ENCODE measurements around a stretch of chr9.

DNA sequence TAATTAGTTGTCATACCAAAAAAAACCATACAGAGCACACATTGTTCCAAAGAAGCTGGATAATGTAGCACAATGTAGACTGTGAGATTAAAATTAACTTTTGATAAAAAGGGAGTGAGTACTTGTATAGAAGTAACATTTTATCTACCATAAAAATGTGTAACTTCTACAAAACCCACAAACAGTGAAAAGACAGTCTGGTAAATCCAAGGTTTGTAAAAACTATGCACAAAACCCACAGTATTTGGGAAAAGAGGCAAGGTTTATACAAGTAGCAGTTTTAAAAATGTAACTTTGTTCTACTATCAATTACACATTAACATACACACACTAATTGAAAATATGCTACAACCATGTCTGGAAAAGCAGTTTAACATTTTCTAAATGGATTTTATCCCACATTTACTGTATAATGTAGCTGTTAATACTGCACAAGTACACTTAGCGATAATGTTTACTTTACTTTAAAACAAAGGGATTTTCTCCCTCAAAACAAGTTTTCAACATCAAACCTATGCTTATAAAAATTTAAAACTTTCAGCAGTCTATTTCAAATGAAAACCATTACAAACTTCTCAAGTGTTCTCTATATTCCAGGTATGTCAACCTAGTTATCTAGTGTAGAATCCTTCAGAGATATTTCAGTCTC lies 42.4 kb downstream of the SNAPC3 start:
- PRO-cap, result no peak

DNA sequence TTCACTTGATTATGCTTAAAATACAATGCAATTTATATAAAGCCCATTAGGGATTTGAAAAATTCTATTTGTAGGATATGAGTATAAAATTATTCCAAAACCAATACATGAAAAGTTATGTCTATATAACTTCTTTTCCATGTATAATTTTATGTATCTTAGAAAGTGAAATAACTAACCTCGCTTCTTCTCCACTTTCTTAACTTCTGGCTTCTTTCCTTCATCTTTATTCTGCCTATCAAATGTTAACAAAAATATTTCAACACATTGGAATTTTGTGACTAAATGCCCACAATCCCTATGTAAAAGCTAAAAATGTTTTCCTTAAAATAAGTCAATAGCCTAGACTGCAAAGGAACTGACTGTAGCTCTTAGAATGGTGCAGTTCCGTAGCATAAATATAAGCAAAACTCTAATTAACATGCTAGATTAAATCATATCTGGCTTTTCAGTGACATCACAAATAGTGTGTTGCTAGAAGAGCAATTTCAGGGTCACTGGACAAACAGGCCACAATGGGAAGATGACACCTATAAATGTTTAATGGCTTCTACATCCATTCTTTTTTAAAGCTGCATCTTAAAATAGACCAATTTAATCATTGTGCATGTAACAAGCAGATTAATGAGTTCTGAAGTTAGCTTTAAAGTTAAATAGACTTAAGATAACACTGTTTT lies 40.9 kb downstream of the PSIP1 start:
- PRO-cap, result no peak

GRCh38 chr9:15478071-15478923 lies 32.5 kb downstream of the PSIP1 start:
- PRO-cap, result no peak

GRCh38 chr9:15591202-15591735 lies 38.4 kb downstream of the CCDC171 start:
- PRO-cap, result no peak

DNA sequence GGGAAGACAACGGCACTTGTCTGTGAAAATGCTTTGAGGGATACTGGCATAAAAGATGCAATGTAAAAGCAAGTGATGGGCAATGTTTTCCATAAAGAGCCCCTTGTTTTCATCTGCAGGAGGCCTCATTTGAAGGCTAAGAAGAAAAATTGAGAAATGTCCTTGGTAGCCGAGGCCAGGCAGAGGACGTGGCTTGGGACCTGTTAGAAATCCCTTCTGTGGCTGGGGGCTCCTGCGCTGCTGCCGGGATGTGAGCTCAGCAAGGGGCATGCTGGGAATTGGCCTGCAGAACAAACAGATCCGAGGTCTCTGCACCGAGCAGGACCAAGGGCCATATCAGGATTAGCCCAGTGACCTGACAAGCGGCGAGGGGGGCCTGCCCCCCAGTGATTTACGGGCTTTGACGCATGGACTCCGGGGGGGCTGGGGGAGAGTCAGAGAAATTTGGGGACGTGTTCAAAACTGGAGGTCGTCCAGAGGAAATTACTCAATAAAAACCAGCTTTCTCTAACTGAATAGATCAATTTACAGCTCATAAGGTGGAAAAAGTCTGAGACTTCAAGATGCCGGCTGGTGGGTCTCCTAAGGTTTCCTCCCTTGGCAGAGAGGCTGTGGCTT lies 550.7 kb downstream of the CCDC171 start:
- PRO-cap, result no peak

DNA sequence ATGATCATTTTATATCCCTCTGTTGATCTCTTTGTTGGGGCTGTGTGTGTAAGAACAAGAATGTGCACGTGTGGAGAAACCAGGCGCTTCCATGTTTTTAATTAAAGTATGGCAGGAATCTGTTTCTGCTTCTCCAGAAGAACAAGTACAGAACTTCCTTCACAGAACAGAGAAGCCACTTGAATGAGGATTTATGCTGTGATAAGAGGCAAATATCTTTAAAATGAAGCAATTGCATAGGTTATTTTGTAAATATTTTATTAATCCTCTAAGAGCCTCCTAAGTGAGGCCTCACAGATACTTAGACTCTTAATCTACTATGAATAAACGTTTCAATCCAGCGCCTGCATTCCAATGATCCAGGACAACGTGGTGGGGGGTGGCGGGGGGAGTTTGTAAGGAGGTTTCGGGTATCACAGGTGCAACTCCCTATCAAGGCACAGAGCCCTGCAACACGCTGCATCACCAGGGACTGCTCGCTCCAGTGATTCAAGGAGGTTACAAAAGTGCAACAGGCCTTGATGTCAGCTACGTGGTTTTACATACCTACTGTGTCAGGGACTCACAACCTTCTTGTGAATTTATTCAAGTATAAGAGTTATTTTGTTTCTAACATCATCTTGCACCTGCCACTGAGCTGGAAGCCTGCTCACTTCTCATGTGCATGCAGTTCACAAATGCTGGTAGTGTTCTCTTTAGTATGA lies 409.1 kb downstream of the BNC2 start:
- PRO-cap, result no peak

DNA sequence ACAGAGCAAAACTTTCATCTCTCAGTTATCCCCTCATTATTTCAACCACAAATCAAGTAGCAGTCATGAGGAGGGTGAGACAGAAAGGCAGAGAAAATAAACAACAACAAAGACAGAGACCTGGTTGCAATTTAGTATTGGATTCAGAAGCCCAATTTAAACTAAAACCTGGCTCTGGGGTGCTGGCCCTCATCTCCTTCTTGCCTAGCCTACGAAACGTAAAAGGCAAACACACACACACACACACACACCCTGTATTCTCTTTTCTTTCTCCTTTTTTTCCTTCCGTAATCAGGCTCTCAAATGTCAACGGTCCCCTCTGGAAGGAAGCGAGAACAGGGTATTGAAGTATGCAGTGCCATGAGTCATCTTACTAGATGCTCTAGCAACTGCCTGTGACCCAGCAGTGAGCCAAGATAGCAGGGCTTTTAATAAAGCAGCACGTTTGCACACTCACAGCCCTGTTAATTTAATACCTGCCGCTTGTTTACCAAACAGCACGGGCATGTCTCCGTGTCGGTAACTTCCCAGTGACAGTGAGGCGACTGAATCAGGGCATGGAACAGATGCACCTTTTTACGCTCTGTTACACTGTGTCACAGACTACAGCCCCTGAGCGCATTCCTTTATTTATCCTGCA lies 243.9 kb downstream of the BNC2 start:
- PRO-cap, result no peak

DNA sequence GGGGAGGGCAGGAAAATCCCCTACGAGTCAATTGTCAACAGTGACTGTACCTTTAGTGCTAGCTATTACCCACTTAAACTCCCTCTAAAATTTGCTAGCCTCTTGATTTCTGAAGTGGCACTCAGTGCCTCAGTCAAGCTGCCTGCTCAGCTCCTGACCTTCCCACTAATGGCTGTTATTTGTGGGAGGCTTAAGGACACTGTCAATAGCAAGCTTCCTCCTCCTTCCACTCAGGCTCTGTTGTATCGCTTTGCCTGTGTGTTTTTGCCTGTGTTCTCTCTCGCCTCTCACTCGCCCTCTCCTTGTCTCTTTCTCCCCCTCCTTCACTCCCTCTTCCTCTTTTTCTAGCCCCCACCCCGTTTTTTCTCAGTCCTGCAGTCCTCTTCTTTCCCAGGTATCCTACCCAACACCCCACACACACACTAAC lies 140.8 kb downstream of the BNC2 start:
- PRO-cap, result no peak

GRCh38 chr9:16986234-16986522 lies 115.7 kb upstream of the BNC2 start:
- PRO-cap, result unidirectional peak, plus-strand start at chr9:16986308

- PRO-cap, result no peak
Measured at GRCh38 chr9:17073647-17074047, 61.2 kb upstream of the CNTLN start.

DNA sequence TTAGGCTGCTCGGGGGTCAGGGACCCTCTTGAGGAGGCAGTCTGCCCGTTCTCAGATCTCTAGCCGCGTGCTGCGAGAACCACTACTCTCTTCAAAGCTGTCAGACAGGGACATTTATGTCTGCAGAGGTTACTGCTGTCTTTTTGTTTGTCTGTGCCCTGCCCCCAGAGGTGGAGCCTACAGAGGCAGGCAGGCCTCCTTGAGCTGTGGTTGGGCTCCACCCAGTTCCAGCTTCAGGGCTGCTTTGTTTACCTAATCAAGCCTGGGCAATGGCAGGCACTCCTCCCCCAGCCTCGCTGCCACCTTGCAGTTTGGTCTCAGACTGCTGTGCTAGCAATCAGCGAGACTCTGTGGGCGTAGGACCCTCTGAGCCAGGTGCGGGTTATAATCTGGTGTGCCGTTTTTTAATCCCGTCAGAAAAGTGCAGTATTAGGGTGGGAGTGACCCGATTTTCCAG lies 133.7 kb downstream of the CNTLN start:
- PRO-cap, result no peak

DNA sequence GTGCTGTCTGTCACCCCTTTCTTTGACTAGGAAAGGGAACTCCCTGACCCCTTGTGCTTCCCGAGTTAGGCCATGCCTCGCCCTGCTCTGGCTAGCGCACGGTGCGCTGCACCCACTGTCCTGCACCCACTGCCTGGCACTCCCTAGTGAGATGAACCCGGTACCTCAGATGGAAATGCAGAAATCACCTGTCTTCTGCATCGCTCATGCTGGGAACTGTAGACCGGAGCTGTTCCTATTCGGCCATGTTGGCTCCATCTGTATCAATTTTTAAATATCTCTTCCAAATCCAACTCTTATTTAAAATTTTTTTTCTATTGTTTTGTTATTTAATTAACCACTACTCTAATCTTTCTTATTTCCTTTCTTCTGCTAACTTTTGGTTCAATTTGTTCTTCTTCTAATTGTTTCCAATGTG lies 134.1 kb downstream of the CNTLN start:
- PRO-cap, result no peak

DNA sequence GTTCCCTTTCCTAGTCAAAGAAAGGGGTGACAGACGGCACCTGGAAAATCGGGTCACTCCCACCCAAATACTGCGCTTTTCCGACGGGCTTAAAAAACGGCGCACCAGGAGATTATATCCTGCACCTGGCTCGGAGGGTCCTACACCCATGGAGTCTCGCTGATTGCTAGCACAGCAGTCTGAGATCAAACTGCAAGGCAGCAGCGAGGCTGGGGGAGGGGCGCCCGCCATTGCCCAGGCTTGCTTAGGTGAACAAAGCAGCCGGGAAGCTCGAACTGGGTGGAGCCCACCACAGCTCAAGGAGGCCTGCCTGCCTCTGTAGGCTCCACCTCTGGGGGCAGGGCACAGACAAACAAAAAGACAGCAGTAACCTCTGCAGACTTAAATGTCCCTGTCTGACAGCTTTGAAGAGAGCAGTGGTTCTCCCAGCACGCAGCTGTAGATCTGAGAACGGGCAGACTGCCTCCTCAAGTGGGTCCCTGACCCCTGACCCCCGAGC lies 295.7 kb upstream of the ADAMTSL1 start:
- PRO-cap, result no peak

- PRO-cap, result bidirectional peak, plus-strand start at chr9:18490927, minus-strand start at chr9:18490764
Measured at GRCh38 chr9:18490340-18491170, 16.6 kb downstream of the ADAMTSL1 start.

DNA sequence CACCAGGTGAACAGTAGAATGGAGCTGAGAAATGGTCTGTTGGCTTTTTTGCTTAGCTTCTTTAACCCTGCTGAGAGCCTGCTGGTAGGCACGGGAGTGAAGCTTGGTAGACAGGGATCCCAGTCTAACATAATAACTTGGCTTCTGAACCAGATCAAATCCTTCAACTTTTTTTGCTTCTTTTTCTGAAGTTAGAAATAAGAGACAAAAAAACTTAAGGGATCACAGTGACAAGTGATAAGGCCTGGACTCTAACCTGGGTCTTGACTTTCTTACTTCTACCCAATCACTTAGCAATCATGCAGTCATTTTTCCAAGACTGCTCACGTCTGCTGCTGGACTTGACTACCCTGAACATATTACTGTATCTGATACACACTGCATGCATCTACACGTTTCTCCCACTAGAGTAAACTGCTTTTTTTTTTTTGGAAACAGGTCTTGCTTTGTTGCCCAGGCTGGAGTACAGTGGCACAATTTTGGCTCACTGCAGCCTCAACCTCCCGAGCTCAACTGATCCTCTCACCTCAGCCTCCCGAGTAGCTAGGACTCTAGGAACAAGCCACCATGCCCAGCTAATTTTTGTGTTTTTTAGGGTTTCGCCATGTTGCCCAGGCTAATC lies 7.5 kb downstream of the PLIN2 start:
- PRO-cap, result no peak

GRCh38 chr9:19160031-19160454 lies 32.8 kb upstream of the PLIN2 start:
- PRO-cap, result no peak

DNA sequence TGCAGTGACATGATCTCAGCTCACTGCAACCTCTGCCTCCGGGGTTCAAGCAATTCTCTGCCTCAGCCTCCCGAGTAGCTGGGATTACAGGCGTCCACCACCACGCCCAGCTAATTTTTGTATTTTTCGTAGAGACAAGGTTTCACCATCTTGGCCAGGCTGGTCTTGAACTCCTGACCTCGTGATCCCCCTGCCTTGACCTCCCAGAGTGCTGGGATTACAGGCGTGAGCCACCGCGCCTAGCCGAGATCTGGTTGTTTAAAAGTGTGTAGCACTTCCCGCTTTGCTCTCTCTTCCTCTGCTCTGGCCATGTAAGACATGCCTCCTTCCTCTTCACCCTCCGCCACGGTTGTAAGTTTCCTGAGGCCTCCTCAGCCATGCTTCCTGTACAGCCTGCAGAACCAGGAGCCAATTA lies 39.1 kb upstream of the PLIN2 start:
- PRO-cap, result no peak

DNA sequence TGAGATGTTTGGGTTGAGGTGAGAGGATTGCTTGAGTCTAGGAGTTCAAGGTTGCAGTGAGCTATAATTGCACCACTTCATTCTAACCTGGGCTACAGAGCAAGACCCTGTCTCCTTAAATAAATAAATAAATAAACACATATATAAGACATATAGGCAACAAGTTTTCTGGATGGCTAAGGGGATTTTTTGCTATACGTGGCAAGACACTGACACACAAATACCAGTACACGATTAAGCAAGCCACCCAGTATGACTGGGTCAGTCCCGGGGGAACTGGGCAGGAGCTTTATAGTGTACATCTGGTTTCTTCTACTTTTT lies 46.8 kb upstream of the PLIN2 start:
- PRO-cap, result bidirectional peak, plus-strand start at position 264 of the sequence, minus-strand start at position 222 of the sequence

DNA sequence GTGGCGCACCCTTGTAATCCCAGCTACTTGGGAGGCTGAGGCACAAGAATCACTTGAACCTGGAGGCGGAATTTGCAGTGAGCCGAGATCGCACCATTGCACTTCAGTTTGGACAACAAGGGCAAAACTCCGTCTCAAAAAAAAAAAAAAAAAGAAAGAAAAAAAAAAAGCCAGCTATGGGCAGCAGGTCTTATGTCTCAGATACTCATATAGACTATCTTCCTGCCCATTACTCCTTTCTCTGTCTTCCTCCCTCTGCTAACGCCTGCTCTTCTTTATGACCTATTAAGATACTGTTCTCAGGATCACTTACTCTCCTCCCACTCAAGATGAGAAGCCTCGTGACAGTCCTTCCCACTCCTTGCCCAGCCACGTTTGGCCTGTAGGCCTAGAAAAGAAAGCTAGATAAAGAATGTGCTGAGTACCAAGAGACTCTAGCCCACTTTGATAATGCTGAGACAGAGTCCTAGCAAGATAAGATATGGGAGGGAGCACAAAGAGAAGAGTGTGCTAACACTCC lies 6.9 kb upstream of the DENND4C start:
- PRO-cap, result no peak

DNA sequence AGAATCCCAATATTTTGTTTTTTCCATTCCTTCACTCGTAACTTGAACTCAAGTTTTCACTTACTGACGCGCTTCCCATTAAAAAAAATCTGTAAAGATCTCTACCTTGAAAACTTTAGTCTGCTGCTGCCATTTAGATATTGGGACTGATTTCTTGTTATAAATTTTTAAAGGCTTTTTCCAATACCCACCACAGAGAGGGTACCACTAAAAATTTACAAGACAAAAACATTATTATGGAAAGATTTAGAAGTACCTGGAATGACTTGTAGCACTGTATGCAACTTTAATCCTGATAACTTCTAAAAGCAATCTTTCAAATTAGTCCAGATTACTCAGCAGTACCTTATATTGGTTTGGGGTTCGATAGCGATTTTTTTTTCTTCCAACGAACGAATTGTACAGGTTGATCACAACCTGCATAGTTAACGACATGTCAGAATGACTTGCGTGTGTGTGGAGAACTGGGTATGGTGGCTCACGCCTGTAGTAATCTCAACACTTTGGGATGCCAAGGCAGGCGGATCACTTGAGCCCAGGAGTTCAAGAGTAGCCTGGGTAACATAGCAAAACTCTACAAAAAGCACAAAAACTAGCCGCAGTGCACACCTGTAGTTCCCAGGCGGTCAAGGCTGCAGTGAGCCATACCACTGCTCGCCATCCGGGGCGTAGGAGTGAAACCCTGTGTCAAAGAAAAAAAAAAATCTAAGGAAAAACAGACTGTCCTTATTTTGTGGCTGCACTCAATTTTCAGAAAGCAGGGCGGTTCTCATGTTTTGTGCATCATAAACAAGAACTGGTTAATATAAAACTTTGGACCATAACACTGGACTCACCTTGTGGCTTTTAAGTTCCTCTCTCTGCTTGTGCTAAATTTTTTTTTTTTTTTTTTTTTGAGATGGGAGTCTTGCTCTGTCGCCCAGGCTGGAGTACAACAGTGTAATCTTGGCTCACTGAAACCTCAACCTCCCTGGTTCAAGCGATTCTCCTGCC lies 5.6 kb downstream of the RPS6 start:
- PRO-cap, result no peak